ENCODE measurements around the genes FCSK, MTSS2, CALB2 and TAT.

DNA sequence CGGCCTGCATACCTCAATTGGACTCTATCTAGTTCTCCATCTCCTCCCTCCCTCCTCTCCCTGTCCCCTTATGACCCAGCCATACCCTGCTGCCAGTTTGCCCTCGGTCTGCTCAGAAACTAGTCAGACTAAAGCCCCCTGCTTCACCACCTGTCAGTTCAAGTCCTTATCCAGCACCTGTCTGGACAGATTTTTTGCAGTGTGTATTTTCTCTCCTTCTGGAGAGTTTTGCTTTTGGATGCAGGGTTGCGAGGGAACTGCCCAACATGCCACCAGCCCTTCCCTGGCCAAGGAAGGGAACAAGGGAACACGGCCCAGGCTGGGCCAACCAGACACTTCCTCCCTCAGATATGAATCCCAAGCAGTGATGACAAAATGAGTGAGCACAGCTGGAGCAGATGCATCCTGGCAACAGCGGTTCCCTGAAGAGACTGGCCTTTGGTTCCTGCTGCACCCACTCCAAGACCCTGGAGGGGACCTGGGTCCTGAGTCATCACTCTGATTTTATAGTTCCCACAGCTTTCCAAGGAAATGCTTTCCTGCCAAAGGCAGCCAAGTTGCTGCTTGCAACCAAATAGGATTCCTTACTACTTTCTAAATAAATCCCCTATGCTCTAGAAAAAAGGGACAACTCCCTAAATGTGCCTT lies 5.5 kb downstream of the ST3GAL2 start:
- RRBS: no CpG with 5 or more reads among the region's 5 CpGs

- RRBS: no CpG with 5 or more reads among the region's 25 CpGs
Measured at GRCh38 chr16:70450558-70451014, 3.8 kb upstream of the FCSK start.

GRCh38 chr16:70454005-70455117 lies at the start of gene FCSK:
TSS of gene FCSK (plus strand) at chr16:70454595.
- RRBS: 2% methylated on average over 48 of the region's 77 CpGs

- RRBS: no CpG with 5 or more reads among the region's 8 CpGs
Measured at GRCh38 chr16:70564916-70565620, 41.5 kb downstream of the SF3B3 start.

DNA sequence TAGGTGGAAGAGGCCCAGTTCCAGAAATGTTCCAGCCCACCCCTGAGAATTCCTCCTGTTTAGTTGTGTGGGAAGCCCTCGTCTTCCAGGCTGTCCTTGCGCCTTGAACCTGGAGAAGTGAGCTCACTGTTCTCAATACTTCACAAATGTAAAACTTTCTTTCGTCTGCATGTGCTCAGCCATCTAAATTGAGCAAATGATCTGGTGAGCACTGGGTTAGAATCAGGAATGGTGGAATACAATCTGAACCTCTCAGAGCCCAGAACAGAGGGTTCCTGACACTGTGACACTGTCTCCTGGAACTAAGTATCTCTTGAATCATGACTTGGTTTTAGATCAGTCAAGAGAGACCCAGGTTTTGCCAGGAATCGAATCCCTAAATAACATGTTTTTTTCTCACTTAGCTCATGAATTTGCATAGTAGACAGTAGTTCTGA lies 49.2 kb downstream of the SF3B3 start:
- RRBS: no CpG with 5 or more reads among the region's 4 CpGs

DNA sequence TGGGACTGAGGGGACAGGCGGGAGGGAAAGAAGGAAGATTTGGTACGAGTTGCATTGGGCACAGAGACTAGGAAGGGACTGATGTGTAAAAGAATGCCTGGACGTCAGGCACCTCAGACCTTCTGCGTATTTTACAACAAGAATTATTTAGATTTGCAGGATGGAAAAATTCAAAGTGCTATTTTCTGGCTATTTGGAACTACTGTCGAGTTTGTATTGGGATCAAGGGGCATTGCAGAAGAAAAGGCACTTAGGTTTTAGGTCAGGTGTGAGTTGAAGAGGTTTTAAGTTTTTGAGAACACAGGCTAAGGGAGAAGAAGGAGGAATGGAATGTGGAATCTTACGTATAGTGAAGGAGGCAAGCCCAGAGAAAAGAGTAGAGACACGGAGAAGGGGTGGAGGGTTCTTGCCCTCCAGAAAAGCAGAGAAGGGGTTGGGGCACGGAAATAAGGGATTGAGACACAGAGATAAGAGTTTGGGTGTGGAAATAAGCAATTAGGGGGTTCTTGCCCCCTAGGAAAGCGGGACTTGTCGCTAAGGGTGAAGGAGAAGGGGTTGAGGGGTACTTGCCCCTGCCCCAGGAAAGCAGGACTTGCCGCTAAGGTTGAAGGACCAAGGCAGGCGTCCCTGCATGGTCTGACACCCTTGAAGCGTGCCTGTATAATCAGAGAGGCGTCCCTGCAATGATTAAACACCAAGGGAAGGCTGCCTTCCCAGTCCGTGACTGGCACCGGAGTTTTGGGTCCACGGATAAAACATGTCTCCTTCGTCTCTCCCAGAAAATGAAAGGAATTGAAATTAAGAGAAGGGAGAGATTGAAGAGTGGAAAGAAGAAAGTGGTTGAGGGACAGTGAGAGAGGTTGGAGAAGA lies 25.5 kb upstream of the IL34 start:
- RRBS: no CpG with 5 or more reads among the region's 18 CpGs

DNA sequence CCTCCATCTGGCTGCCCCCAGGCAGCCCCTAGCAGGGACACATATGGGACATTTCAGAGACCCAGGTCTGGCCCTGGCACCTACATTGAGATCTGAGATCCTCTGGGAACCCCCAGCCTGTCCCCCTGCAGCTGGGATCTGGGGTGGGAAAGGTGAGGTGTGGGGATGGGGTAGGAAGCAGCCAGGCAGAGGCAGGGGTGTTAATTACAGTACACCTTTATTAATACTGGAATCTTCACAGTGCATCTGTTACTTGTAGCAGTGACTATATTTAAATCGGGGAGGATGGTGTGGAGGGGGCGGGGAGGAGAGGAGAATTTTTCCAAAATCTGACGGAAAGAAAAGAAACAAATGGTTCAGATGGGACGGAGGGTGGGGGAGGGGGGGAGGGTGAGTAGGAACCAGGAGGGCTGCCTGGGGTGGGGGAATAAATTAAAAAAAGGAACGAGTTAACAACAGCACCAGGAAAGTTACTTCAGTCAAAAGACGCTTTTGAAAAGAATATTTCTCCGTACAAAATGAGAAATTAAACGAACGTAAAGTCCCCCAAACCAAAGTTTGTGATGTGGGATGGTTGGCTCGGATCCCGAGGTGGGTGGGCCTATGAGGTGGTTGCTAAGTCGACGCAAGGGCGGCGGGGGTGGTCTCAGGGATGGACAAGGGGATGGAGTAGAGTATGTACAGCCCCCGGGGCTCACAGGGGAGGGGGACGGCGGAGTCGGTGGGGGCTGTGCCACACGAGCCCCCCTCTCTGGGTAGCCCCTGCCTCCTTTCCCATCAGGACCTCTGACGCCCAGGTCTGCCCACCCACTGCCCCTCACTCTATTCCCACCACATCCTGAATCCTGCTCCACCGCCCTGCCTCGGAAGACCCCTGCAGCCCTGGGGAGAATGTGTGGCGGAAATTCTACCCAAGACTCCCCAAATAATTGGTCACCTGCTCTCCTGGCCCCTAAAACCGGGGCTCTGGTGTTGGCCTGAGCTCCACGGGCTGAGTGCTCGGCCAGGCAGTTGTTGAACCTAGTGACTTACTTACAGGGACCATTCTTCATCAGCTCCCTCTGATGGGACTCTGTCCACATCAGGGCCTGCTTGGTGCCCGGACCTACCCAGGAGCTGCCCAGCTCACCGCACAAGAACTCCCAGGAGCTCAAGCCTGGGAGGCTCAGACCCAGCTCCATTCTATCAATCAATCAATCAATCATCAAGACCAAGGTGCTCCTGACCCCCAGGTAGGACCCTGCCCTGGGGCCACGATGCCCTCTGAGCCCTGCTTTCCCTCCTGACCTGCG lies 15.1 kb downstream of the IL34 start:
- RRBS: no CpG with 5 or more reads among the region's 31 CpGs

DNA sequence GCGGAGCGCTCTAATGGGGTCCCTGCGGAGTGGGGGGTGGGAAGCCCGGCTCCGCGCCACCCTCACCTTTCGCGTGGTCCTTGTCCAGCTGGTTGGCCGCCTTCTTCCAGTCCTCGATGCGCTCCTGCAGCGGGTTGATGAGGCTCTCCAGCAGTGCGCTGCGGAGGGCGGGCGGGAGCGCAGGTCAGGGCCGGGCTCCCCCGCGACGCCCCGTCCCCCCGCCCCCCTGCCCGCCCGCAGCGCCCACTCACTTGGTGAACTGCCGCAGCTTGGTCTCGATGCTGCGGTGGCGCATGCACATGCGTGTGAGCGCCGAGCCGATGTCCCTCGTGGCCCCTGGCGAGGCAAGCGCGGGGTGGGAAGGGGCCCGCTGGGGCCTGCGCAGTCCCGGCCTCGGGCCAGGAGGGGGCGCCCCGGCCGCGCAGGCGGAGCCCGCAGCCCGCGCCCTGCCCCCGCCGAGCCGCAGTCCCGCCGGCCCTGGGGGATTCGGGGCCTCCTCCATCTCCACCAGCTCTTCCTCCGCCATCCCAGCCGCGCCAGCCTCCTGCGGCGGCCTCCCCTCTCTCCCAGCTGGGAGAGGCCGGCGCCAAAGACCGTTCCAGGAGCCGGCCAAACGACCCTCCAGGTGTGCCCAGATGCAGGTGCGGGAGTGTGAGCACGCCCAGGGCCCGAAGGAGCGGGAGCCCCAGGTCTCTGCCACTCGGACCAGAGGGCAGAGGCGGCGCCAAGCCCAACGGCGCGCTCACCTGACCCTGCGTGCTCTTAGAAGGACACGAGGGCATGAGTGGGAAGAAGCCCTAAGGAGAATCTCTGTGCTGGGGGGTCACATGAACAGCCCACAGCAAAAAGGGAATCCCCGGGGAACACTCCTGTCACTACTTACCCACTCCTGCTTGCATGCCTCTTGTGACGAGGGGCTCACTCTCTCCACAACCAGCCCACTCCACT lies 5.9 kb downstream of the MTSS2 start:
- RRBS: 41% methylated on average over 15 of the region's 80 CpGs

DNA sequence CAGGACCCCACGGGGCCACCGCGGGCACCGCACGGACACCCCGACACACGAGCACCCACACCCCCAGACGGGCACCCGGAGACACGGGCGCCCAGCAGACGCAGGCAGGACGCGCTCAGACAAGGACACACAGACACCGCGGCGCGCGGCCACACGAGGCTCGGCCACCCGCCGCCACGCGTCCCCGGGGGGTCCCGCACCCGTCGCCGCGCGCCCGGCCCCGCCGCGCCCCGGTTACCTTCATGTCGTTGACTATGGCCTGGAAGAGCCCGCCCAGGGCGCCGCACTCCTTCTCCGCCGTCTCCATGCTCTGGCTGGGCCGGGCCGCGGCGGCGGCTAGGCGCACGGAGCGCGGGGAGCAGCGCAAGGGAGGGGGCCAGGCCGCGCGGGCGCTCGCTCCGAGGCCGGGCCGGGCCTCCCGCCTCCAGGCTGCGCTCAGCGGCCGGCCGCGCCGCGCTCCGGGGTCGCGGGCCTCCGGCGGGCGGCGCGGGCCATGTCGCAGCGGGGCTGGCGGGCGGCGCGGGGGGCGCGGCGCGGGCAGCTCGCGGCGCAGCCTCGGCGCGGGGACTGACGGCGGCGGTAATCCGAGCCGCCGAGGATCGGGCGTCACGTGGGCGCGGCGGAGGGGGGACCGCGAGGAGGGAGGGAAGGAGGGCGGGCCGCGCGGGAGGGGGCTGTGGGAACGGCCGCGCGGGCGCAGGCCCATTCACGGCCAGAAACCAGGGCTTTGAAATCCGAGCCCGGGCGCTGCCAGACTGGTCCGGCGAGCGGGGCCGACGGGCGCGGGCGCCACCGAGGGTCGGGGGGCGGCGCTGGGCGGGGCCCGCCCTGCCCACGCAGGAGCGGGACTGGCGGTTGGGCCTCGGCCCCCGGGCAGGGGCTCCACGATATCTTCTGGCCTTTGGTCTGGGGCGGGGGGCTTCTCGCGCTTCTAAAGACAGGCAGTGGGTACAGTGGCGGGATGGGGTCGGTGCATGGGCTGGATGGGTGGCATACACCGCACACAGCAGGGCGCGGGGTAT lies at the start of gene MTSS2:
Gene MTSS2 (minus strand): TSS at position 569 of the 1,022 bp plus-strand sequence.
- RRBS: 2% methylated on average over 32 of the region's 148 CpGs

GRCh38 chr16:70738384-70739105 lies 52.7 kb upstream of the MTSS2 start:
- RRBS: 98% methylated on average over 2 of the region's 14 CpGs

DNA sequence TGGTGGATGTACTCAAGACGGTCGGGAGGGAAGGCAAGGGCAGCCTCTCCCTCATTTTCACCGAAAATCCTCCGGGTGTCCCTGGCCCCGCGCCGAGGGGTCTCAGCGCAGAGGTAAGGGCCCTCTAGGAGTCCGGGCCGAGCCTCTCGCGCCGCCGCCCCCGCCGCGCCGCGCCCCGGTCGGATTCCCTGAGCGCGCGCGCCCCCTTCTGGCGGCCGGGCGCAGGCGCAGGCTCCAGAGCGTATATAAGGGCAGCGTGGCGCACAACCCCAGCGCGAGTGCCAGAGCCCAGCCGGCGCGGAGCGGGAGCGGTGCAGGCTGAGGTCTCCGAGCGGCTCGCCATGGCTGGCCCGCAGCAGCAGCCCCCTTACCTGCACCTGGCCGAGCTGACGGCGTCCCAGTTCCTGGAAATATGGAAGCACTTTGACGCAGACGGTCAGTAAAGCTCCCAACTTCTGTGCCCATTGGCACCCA lies at the start of gene CALB2:
Gene CALB2 (plus strand): TSS at position 272 of the 474 bp plus-strand sequence.
- RRBS: 2% methylated on average over 31 of the region's 48 CpGs

- RRBS: no CpG with 5 or more reads among the region's 4 CpGs
Measured at GRCh38 chr16:71513286-71514328, 12.6 kb upstream of the CHST4 start.

DNA sequence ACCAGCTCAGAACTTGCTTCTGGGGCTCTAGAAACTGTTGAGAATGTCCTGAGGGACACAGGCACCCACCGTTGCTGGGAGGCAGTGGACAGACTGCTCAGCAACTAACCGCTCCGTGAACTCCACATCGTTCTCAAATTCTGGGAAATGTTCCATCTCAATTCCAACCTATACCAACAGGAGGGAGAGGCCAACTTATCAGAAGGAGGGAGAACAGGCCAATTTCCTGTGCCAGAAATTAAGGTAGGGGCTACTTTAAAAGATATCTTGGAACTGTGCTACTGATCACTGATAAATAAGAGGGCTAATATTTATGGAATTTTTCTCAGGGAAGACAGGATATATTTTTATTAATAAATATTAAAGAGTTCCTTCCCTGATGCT lies 8.3 kb downstream of the TAT start:
- RRBS: no CpG with 5 or more reads among the region's 4 CpGs

- RRBS: no CpG with 5 or more reads among the region's 5 CpGs
Measured at GRCh38 chr16:71576662-71577514, at the start of gene TAT. TSS of gene TAT (minus strand) at chr16:71577092.

DNA sequence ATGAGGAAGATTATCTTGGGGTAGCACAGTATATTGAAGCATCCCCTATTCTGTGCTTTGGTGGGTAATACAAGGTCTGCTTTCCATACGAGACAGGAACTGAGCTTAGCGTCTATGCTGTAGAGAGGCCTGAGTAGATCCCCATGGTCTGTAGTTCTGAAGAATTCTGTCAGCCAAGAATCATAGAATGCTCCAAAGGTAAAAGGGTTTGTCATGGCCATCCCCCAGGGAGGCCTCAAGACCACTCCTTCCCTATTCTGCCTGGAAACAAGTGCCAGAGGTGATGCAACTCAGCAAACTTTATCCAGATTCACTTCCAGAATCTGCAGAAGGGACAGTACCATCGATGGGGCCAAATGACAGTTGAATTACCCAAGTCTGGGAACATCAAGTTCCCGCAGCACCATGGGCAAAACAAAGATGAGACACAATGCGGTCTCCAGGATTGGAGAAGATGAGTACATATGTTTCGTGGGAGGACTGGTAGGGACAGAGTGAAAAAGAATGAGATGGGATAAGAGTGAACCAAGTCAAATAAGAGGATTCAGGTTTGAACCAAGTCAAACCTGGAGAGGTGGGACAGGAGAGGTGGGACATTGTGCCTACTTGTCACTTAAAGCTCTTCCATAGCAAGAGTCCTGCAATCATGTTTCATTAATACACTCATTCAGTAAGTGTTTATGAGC lies 13.7 kb upstream of the TAT start:
- RRBS: no CpG with 5 or more reads among the region's 6 CpGs

GRCh38 chr16:71726620-71727360 lies 2.3 kb upstream of the PHLPP2 start:
- RRBS: no CpG with 5 or more reads among the region's 4 CpGs

DNA sequence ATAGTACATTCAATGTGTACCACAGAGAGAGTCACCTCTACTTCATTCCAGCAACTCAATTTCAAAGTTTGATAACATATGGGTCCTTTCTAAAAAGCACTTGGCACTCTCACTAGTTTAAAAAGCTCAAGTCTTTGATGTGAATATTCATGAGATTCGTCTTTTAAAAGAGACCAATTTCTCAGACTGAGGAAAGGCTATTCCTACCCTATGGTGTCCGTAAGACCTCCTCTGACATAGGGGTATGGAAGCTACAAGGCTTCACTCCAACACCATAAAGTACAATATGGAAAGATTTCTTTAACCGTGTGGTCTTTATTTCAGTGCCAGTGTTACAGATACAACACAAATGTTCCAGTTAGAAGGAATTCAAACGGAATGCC lies 7.1 kb upstream of the PHLPP2 start:
- RRBS: no CpG with 5 or more reads among the region's 4 CpGs

DNA sequence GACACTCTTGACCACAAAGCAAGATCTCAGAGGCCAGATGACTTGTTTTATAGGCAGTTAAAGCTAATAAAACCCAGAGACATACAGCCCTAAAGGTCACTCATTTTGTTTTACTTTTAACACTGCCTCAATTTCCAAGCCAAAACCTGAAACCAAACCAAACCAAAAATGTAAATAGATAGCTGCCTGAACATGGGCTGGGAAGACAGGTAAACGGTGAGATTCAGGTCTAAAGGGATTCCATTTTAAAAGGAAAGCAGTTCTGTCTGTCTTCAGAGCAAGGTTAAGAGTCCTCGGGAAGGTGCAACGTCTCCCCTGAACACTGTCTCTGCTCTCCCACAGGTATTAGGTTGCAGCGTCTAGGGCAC lies 1.2 kb downstream of the ZNF821 start:
- RRBS: no CpG with 5 or more reads among the region's 4 CpGs

DNA sequence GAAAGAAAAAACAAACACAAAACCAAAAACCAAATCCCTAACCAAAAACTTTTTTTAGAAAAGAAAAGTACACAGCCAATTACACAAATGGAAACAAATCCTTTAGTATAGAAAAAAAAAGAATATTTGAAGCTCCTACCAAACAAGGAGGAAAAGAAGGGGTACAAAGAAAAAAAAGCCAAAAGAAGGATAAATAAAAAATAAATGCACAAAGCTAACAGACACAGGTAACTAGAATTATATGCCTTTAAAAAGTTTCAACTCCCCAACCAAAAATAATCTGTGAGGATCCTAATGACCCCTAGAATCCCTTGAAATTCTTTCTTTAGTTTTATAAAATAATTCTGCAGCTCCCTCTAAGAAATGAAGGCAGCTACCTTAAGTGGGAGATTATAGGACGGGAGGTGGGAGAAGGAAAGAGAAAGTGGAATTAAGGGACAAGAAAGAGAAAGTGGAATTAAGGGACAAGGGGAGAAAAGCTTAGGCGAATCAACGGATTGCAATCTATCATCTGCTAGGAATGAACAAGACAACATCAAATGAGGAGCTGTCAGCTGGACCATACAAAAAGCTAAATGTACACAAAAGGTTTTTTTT lies 262.2 kb downstream of the ZFHX3 start:
- RRBS: no CpG with 5 or more reads among the region's 3 CpGs